Cardiac ventricle fibroblast (primary cell): ENCODE measurements around the gene TM4SF5.

DNA sequence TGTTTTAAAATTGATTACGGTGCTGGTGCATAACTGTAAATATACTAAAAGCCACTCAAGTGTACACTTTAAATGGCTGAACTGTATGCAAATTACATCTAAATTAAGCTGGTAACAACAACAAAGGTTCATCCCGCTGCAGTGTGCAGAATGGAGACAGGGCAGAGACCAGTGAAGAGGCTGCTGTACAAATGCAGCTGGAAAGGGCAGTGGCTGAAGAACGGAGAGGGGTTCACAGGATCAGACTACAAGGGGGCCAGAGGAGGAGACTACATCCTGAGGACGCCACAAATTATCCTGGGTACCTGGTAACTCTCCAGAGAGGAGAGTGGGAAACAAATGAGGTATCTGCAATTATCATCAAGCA is 9.1 kb upstream of the ITGAE start:
- RAMPAGE, long total RNA = no peak

GRCh38 chr17:3845257-3845750 is 742 bp downstream of the NCBP3 start:
- RAMPAGE, long total RNA = no peak

- RAMPAGE, long total RNA = no peak
Observed at GRCh38 chr17:3869656-3870275, 23.1 kb downstream of the CAMKK1 start.

DNA sequence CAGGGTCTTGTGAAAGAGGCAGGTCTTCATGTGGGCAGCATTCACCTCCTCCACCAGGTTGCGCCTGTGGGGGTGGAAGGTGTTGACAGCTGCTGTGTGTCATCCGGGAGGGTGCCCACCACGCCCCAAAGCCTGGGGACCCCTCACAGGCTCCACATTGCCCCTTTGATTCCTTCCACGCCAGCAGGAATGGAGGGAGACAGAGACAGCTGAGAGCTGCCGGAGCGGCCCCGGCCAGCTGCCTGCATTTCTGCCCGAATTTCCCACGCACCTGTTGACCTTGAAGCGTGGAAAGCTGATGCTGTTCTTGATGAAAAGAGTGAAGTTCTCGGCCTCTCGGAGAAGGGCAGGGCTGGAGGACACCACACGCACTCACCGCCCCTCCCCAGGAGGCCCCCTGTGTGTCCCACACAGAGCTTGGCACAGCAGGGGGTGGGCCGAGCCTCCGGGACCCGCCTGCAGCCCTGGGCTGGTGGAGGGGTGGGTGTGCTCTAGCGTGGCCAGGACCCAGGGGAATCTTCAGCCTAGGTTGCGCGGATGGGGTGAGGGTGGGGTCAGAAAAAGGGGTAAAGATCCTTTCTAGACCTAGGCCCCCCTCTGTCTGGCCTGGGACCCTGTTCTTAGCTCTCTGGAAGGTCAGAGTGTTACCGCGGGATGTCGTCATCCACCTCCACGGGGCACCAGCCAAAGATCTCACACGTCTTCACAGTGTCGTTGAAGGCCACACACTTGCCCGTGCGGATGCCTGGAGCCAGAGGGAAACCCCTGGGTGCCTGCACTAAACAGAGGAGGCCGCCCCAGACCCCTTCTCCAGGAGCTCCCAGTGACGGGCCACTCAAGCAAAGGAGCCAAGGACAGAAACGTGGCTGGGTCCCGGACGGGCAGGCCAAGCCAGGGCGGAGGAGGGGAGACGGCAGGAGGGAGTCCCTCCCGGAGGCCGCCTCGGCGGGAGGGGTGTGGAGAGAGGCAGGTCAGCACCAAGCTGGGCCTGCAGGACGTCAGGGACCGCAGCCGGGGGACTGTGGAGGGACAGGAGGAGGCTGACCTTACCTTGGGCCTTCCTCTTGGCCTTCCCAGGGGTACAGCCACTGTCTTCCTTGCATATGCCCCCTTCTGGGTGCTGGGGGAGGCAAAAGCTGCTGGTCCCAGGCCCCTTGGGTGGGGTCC is 10.8 kb upstream of the CAMKK1 start:
- RAMPAGE, long total RNA = no peak

DNA sequence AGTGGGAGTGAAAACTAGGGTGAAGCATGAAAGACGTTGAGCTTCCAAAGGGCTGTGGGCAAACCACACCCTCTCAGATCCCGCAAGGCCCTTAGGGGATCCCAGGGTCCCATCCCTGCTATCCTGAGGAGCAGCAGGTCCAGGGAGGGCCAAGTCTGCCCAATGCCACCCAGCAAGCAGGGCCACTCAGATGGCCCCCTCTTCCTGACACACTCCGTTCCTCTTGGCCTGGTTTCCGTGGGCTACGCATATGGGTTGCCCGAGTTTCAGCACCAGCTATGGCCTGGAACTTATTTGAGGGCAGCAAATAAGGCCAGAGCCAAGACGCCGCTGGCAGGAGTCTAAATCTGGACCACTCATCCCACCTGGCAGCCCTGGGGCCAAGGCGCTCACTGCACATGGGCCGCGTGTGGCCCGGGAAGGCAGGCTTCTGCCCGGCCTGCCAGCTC is 4.2 kb downstream of the ATP2A3 start:
- RAMPAGE, long total RNA = no peak

DNA sequence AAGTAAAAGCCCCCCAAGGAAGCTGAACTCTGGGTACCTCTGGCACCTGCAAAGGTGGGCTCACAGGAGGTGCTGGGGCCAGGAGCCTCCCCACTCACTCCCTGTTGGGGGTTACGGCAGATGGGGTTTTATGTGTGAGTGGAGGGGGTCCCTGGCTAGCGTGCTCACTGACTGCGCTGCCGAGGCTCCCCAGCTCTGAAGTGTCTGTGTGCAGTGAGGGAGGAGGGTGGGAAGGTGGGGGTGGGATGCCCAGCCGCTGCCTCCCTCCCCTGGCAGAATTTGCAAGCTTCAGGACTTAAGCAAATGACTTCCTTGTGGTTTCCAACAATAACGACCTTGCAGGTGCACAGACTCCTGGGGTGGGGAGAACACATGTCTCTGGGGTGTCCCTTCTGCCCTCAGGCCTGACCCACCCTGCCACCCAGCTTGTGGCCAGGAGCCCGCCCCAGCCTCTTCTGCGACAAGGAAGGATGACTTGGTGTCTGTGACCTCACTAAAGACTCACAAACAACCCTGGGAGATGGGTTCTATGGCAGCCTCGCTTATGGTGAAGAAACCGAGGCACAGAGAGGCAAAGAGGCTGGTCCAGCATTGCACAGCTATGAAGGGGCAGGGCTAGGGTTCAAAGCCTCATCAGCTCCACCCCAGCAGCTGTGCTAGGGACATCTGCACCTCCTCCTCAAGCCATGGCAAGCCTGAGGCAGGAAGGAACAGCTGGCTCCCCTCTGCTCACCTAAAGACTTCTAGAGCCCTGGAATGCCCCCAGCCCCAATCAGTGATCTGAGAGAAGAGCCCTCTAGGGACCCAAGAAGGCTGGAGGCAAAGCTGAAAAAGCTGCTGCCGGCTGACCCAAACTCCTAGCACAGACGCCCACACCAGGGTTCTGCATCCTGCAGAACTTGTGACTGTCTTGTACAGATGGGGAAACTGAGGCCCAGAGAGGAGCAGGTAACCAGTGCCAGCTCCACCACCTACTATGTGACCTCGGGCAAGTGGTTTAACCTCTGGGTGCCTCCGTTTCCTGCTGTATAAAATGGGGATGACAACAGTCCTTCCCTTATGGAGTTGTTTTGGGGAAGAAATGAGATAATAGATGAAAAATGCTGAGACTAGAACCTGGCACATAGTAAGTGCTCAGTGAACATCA is 2.6 kb downstream of the ATP2A3 start:
- RAMPAGE, long total RNA = no peak

GRCh38 chr17:3985736-3986306 is 21.6 kb upstream of the ATP2A3 start:
- RAMPAGE, long total RNA = no peak

GRCh38 chr17:4004156-4005332 is 40.3 kb upstream of the ATP2A3 start:
- RAMPAGE, long total RNA = no peak

- RAMPAGE, long total RNA = no peak
Observed at GRCh38 chr17:4005728-4006050, 41.5 kb upstream of the ATP2A3 start.

GRCh38 chr17:4060921-4061768 is 81.7 kb downstream of the ZZEF1 start:
- RAMPAGE, long total RNA = no peak

GRCh38 chr17:4072431-4073064 is 70.3 kb downstream of the ZZEF1 start:
- RAMPAGE, long total RNA = no peak

DNA sequence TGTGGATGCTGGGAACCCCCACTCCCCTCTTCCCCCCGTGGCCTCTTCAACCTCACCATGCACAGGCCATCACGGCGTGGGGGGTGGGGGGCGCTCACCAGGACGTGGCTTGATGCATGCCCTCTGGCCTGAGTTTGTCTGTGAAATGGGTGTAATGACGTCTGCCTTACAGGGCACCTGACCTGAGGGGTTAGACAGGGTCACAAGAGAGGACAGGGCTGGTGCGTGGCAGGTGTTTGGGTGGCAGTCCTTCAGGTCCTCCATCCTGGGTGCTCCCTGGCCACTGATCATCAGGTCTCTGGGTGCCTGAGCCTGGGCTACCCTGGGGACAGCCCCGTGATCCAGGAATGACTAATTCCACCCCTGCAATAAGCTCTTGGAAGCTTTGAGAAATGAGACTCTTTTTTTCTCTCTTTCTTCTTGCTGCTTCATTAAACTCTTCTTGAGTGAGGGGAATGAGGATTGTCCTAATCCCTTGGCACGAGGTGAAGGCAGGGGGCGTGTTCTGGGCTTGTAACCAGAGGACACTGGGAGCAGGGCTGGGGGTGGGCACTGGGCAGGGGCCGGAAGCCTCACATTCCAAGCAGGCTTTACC is 21.5 kb upstream of the SPNS2 start:
- RAMPAGE, long total RNA = no peak

GRCh38 chr17:4526891-4527467 is 28.2 kb downstream of the MYBBP1A start:
- RAMPAGE, long total RNA = no peak

DNA sequence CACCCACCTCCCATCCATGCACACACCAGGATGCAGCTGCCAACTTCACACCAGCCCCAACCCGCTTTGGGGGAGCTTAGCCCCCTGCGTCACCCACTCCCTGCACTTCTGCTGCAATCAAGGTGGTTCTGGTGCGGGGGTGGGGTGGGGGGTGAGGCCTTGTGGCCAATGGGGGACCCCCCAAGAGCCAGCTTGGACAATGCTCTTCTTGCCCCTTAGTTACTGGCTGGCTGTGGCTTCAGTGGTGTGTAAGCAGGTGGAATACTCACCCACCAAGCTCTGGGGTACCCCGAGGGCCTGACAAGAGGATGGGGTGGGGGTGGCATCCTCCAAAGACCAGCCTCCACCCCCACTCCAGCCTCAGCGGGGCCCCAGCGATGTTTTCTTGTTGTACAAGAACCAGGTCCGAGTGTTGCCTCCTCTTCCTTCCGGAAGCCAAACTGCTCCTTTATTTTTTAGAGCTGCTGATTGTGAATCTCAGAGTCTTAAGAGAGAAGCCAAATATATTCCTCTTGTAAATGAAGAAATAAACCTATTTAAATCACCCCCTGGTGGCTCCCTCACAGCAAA is 16.6 kb downstream of the MYBBP1A start:
- RAMPAGE, long total RNA = no peak

DNA sequence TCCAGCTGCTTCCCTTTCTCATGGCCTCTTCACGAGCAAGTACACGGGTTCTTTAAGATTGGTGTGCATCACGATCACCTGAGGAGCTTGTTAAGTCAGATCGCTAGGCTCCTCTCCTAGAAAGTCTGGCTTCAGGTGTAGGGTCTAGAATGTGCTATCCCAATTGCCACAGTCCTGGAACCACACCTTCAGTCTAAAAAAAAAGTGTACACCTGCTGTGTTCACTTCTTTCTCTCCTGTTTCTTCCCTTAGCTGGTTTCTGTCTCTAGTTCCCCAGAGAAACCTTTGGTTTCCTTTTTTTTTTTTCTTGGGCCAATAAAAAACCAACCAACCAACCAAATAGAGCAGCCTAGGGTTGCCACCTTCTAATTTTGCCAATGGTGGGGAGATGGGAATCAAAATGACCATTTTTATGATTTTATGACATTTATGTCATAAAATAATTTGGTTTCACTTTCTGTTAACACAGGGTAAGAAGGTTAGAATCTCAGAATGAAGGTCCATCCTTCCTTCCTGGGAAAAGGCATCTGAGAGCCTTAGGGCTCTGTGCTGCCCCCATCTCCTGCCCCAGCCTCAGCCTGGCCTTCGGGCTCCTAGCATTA is 1.8 kb upstream of the GGT6 start:
- RAMPAGE, long total RNA = no peak

DNA sequence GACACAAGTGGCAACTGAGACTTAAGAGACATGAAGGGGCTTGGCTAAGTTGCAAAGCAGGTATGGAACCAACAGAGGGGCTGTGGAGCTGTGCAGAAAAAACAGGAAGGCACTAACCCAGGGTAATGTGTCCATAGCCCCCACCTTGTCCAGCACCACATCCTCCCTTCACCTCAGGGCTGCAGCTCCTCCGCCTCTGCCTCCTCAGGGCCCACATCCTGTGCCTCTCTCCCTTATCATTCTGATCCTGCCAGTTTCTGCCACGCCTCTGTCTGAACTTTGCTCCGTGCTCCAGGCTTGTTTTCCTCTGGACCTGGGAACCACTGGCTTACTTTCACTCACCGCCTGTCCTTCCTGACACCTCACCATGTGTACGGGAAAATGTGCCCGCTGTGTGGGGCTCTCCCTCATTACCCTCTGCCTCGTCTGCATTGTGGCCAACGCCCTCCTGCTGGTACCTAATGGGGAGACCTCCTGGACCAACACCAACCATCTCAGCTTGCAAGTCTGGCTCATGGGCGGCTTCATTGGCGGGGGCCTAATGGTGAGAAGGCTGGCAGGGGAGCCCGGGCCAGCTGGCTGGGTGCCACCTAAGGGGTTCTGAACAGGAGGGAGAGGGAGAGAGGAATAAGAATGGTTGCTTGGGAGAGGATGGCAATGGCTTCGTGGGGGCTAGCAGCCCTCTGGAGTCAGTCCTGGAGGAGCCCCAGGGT is at the start of gene TM4SF5:
Gene TM4SF5, plus strand, starts transcription at position 331 of the 713 bp plus-strand sequence.
- RAMPAGE, long total RNA = no peak

DNA sequence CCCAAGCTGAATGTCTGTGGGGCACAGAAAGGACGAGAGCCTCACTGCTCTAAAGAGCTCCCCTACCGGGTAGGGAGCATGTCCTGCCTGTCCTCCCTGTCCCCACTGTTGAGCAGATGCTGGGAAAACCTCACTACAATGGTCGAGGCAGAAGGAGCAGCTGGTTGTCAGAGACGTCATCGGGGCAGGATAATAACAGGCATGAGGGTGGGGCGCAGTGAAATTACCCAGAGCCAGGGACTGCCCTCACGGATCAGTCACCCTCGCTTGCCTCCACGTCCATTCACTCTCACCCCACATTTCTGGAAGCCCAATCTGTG is 543 bp downstream of the TM4SF5 start:
- RAMPAGE, long total RNA = no peak

DNA sequence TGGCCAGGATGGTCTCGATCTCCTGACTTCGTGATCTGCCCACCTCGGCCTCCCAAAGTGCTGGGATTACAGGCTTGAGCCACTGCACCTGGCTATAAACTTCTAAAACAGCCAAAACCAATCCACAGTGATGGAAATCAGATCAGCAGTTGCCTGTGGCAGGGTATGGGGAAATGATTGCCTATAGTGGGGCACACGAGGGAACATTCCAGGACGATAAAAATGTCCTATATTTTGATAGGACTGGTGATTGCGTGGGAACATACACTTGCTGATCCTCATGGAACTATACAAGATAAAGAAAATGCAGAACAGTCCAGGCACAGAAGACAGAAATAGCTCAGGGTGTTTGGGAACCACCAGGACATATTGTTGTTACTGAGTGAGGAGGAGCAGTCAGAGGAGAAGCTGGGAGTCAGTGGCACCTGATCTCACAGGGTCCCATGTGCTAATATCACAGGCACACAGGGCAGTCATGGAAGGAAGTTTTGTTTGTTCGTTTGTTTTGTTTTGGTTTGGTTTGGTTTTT is 5.6 kb downstream of the PLD2 start:
- RAMPAGE, long total RNA = no peak

DNA sequence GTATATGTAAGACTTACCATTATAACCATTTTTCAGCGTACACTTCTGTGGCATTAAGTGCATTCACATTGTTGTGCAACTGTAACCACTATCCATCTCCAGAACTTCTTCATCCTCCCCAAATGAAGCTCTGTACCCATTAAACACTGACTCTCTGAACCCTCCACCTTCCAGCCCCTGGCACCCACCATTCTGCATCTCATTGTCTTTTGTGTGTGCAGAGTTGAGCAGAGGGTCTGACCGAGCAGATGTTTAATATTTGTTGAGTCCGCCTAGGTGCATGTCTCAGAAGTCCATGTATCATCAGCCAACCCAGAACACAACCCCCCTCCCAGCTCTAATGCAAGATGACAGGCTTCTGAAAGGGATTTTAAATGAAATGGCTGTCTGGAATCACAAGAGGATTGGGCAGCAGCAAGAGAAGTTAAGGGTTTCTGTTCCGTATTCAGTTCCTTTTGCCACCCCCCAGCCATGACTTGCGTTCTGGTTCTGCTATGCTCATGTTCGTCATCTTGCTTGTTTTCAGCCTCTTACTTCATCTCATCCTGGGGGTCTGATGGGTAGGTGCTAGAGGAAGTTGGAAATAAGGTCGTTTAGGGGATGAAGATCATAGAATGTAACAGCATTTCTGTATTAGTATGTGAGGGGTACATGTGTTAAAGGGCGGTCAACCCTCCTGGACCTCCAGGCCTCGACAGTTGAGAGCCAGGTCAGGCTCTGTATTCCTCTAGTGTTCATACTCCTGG is 11.9 kb downstream of the MINK1 start:
- RAMPAGE, long total RNA = no peak

DNA sequence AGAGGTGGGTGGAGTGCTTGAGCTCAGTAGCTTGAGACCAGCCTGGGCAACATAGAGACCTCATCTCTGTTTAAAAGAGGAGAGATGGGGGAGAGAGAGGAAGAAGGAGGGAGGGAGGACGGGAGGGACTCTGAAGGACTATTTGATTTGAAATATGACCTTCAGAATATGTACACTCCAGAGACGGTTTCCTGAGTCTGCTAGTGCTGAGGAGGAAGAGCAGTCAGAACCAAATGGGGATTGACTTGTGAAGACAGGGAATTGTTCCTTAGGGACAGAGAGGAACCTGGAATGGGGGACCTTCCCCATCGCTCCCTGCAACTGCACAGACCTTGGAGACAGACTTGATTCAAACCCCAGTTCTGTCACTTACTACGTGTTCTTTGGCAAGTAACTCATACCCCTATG is 14.8 kb downstream of the MINK1 start:
- RAMPAGE, long total RNA = no peak